ENCODE measurements around a stretch of chr5.

- RRBS: 1% methylated on average over 42 of the region's 85 CpGs
These were observed 759 bp downstream of the DBN1 start for GRCh38 chr5:177472366-177473383.

DNA sequence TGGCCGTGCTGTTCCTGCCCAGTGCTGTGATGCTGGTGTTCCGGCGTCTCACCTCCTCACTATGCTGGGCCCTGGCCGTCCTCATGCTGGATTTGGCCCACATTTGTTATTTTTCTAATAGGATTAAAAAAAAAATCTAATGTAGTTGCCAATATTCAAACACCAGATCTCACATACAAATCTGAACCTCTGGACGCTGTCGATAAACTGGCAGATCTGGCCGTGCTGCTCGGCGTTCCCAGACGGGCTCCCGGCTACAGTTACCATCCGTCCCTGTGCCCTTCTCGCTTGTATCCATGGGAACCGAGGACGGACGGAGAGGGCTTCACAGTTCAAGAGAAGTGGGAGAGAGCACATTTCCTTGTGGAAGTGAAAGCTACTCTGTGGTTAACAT is 6.2 kb upstream of the DBN1 start:
- RRBS: no CpG with 5 or more reads among the region's 16 CpGs

- RRBS: 88% methylated on average over 1 of the region's 11 CpGs
These were observed 18.0 kb downstream of the FAM193B start for GRCh38 chr5:177536195-177536885.

DNA sequence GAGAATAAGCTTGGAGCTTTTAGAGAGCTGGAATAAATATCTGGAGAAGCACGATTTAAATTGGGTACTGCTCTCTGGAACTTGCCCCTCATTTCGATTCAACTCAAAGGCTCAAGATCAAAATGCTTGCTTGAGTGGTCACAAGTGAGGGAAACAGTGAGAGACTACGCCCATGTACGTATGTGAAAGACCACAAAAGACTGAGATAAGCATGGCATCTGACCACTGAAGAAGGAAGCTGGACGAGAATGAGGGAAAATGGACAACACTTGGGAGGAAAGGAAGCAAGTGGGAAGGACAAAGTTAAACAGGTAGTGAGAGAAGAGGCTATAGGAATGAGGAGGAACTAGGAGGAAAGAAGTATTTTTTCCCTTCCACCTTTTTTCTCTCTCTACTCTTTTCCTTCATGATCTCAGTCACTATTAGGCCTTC is 70.1 kb downstream of the B4GALT7 start:
- RRBS: no CpG with 5 or more reads among the region's 5 CpGs

GRCh38 chr5:178127266-178127833 is 3.5 kb upstream of the RMND5B start:
- RRBS: no CpG with 5 or more reads among the region's 9 CpGs

DNA sequence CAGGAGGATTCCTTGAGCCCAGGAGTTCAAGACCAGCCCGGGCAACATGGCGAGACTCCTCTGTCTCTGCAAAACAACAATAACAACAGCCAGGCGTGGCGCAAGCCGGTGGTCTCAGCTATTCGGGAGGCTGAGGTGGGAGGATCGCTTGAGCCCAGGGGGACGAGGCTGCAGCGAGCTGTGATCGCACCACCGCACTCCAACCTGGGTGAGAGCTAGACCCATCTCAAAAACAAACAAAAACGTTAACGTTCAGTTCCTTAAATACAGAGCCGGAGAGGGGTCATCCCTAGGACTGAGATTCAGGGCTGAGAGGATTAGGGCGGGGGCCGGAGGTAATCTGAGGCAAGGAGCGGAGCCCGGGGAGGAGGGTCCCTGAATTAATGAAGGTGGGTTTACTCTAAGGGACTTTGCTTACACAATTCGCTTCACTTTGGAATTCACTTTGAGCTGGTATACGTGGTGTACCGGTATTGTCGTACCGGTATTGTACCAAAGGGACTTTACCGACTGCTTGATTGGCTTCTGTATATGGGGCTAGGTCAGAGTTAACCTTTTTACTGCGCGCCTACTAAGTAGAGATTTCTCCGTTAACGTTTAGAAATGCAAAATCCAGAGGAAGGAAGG is 715 bp downstream of the NHP2 start:
- RRBS: 39% methylated on average over 13 of the region's 28 CpGs

DNA sequence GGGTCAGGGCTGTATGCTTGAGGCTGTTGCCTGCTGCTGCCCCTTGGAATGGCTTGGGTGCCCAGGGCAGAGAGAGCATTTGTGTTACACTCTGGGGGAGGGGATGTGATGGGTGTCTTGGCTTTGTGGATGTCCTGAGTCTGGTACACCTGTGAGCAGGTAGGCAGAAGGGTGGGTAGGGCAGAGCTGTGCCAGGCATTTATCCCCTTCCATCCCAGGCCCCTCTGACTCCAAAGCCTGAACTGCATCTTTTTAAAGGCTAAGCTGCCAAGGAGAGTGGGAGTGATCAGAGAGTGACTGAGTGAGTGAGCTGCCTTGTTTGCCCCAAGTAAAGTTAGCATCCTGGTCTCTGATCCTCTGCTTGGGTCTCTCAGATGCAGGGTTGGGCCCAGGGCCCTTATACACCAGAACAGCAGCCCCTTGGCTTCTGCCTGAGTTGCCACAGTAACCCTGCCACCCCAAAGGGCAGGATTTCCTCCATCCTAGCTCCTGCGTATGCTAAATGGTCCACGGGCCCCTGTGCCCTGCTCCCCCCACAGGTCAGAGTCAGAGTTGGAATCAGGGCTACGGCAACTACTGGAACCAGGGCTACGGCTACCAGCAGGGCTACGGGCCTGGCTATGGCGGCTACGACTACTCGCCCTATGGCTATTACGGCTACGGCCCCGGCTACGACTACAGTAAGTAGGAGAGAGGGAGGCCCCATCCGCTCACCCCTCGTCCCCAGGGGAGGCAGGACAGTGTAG is 5.4 kb downstream of the HNRNPAB start:
- RRBS: no CpG with 5 or more reads among the region's 14 CpGs

DNA sequence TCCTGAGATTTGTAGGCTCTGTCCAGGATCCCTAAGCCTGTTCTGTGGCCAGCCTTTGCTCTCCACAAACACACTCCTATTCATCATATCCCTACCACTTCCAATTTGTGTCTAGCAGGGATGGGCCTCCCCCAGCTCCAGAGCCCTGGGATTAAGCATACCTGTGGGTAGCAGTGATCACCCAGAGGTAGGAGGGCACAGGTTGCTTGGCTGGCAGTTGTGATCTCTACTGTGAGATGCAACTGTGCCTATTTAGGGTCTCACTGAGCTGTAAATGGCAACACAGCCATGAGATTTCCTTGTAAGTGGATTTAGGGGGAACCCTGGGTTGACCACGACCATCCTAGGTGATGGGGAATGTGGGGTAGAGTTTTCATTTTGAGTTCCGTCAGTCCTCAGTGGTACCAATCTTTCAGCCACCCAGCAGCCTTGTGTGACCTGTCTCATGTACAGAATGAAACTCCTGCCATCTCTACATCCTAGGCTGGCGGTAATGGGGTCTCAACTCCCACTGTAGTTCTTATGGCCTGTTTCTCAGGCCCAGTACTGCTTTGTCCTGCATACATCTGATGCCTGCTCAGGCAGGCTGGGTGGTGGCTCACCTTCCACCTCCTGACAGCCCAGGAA is 7.9 kb downstream of the HNRNPAB start:
- RRBS: no CpG with 5 or more reads among the region's 3 CpGs

GRCh38 chr5:178221348-178222273 is 11.0 kb downstream of the PHYKPL start:
- RRBS: no CpG with 5 or more reads among the region's 9 CpGs

- RRBS: no CpG with 5 or more reads among the region's 10 CpGs
These were observed 4.1 kb upstream of the PHYKPL start for GRCh38 chr5:178236516-178237229.

DNA sequence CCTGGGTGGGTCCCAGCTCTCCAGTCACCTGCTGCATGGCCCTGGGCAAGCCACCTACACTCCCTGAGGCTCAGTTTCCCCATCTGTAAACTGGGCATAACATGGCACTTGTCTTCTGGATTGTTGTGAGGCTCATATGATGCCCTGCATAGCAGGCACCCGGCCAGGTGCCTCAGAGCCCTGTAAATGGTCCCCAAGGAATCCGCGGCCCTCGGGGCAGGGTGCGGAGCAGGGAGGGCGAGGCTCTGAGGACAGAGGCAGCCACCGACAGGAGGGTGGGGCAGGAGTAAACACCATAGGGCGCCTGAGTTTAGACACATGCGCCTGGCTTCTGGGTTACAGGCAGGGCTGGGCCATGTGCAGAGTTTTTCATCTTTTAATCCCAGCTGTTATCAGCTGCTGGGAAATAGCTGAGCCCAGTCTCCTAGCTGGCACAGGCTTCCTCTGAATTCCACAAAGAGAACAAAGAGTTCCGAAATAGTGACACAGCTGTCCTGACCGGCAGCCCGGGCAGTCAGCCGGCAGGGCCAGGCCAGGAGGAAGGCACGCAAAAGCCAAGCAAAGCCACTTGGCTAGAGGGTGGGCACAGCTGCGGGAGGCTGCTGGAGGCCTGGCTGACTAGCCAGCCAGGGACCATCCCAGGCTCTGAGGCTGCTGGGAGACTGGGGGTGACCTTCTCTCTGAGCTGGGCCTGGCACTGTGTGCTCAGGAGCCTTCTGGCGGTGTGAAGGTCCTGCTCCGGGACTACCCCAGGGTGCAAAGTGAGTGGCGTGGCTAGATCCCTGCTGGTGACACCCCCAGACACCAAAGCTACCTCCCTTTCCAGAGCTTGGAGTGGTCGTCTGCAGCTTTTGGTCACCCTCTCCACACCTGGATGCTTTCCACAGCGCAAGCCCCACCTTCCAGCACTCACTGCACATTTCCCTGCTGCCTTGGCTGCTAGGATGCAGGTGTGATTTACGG is 99.0 kb upstream of the PHYKPL start:
- RRBS: no CpG with 5 or more reads among the region's 21 CpGs

DNA sequence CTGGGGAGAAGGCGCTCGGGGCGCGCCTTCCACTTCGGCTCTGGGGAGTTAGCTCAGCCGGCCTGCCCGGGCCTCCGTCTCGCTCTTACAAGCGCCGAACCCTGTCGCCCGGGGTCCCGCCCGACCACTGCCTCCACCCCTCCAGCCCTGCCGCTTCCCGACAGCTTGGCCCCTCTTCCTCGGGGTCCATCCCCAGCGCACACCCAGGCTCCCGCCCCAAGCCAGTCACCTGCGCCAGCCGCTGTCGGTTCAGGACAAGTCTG is 142 bp downstream of the GRM6 start:
- RRBS: 6% methylated on average over 13 of the region's 23 CpGs

DNA sequence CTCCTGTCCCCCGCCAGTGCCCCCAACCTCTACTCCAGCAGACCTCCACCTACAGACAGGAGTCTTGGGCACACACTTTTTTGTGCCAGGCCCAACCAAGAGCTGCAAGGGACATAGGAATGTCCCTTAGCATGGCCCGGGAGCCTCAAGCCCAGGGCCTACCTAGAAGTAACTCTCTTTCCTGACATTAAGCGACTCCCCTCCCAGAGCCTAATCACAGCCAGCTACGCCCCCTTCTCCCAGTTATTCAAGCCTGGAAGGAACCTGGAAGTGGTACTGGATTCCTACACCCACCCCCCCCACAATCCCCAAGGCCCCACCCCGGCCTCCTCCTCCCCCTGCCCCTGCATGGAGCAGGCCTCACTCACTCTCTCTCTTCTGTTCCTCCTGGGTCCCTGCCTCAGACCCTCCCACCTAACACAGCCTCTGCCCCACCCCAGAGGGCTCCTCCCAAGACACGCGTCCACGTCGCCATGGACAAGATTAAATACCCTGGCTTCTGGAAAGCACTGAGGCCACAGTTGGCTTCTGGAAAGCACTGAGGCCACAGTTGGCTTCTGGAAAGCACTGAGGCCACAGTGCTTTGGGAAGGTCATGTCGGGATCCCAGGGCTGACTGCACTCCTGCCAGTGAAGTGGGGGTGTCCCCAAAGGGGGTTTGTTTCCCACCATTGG is 30.4 kb downstream of the ADAMTS2 start:
- RRBS: no CpG with 5 or more reads among the region's 10 CpGs

GRCh38 chr5:179553723-179554364 is 3.5 kb downstream of the RUFY1 start:
- RRBS: no CpG with 5 or more reads among the region's 10 CpGs

DNA sequence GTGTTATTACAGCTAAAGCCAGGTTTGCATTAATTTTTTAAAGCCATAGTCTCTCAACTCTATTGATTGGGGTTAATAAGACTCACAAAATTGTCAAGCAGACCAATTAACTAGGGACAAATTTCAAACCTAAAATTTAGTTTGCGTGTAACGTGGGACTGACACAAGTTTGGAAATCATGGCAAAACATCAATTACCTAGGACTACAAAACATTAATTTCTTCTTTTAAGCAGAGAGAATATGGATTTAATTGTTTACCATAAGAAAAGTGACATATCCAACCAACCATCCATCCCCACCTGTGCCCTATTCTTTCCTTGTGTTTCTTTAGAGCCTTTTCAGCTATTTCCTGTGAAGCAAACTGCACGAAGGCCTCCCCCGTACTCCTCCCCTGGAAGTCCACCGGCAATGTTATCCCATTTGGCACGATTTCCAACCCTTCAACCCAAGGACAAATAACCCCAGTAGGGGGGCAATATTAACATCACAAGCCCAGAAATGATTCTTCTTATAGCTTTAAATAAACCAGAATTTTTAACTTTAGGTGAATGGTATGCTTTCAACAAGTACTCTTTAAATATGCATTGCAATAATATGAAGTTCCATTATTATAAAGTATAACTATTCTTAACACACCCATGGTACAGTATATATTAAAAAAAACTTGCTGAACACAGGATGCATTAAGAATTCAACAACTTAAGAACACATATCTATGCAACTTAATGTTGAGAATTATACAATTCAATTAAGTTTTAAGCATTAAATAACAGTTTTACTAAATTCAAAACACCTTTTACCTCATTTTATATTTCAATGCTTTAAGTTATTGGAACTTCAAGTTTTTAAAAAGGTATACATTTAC is 4.3 kb downstream of the HNRNPH1 start:
- RRBS: no CpG with 5 or more reads among the region's 6 CpGs

DNA sequence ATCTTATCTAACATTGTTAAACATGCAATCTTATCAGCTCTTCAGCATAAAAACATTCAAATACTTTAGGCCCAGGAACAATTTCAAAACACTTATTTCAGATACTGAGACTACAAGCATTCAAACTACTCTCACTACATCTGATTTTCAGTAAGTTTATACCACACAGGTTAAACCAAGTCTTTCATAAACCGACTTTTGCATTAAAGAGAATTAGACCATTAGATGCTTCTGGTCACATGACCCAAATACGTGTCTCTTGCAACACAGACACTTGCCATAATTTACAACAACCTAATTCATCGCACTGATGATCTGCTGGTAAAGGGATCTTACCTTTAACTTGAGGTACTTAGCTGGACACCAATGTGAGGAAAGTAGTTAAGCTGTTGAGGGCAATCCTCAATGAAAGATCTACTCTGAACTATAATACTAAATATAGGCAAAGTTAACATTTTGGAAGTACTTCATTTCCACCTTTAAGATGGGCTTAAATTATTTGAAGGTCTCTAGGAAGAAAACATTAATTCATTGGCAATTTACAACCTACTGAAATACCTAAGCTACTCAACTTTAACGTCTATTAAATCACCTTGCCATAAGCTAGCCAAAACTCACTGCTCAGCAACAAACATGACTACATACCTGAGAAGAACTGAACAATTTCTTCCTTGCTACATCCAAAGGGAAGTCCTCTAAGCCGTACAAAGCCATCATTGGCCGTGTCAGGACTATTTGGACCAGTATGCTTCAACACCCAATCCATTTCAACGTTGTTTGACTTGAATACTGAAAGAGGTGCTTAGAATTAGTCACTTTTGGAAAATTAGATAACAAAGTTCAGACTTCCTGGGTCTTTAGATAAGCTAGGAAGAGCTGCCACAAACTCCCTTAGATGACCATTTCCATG is 3.0 kb downstream of the HNRNPH1 start:
- RRBS: no CpG with 5 or more reads among the region's 7 CpGs

DNA sequence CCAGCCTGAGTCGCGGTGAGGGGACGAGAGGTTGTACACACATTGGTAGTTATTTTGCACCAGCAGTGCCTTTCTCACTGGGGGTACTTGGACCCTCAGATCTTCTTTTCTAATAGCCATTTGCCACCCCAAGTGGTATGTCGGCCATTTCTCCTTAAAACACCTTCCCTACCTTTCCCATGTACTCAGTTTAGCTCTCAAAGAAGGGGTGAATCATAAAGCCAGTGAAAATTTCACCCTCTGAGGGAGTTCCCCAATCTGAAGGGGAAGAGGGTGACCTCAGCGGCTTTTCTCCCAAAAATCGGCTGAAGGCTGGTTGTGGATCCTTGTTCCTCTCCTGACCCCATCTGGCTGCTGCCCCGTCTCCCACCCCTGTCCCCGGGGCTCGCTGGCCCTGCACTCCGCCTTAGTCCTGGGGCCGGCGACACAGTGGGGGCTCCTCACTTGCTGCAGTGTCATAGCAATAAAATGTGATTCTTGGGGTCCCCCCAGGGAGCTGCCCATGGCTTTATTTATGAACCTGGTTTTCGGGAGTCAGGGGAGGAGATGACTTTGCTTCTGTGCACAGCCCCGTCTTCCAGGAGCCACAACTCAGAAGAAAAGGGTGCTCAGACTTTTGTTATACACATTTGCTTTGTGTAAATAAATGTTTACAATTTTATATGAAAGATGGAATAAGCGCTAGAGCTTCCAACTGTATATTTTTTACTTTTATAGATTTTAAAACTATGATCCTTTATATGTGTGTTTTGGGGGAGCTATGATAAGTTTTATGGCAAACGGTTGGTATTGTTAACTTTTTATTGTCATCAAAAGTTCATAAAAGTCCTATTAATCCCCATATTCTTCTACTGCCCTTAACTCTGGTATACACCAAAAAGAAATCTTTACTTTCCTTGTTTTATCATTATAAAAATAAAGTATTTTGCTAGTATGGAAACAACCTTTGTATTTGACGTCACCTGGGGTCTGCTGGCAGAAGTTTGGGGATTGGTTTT is 17.1 kb upstream of the LTC4S start:
- RRBS: no CpG with 5 or more reads among the region's 17 CpGs

GRCh38 chr5:179819352-179820022 is 1.2 kb upstream of the SQSTM1 start:
- RRBS: 14% methylated on average over 3 of the region's 23 CpGs

DNA sequence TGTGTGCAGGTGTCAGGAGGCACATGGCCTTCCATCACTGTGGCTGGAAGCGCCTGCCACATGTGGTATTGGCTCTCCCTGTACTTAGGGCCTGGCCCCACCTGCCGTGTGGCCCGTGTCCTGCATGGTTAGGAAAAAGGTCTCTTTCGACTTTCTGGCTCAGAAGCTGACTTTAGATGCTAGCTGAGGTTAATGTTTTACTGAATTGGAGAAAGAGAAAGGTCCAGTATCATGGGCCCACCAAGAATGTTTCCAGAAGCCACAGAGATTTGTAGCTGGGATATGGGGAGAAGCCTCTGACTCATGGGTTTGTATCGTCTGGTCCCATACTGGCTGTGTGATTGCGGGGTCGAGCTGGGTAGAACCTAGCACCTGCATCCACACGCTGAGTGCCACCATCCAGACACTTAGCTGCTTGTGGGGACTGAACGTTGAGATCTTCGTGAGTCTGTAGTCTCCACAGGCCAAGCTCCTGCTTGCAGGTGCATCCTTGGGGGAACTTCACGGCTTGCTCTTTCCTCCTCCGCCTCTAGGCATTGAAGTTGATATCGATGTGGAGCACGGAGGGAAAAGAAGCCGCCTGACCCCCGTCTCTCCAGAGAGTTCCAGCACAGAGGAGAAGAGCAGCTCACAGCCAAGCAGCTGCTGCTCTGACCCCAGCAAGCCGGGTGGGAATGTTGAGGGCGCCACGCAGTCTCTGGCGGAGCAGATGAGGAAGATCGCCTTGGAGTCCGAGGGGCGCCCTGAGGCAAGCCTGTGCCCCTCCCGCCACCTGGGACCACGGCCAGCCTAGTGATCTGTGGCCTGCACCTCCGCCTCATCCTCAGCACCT is 12.0 kb downstream of the SQSTM1 start:
- RRBS: no CpG with 5 or more reads among the region's 26 CpGs